Metastatic Liver Carcinoma in the Lung (tissue), 2 donors: ENCODE measurements around a stretch of chrX.

- PRO-cap, 2 experiments: no peak in any of the 2 experiments
Measured at GRCh38 chrX:7593056-7593926, 249.7 kb upstream of the VCX start.

DNA sequence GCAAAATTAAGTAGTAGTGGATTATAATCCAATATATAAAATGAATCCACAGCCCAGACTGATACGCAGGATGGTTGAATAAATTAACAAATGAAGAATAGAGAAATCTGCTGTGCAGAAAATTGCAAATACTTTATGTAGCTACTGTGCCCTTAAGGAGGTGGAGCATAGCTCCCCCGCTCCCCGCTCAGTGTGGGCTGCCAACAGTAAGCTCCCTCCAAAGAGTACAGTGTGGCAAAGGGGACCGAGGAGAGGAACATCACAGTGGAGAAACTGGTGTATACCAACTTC lies 58.0 kb upstream of the CLDN34 start:
- PRO-cap, 2 experiments: no peak in any of the 2 experiments

DNA sequence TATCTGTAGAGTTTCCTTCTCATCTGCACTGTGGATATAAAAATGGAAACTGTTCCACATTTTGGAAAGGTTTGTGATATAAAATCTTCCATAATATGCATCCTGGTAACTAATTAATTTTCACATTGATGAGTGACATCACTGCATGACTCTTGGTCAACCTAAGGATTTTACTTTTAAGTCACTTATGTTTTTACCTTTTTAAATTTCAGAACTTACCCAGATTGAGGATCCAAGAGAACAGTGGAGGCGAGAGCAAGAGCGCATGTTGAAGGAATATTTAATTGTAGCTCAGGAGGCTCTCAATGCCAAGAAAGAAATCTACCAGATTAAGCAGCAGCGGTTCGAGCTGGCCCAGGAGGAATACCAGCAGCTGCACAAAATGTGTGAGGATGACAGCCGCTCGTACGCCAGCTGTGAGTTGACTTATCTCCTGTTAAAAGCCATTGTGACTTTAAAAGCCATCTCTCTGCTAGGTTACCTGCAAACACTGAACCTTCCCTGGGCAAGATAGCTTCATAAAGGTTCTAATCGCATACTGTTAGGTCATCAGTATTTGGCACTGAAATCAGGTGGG lies 89.6 kb upstream of the CLCN4 start:
- PRO-cap, 2 experiments: no peak in any of the 2 experiments

DNA sequence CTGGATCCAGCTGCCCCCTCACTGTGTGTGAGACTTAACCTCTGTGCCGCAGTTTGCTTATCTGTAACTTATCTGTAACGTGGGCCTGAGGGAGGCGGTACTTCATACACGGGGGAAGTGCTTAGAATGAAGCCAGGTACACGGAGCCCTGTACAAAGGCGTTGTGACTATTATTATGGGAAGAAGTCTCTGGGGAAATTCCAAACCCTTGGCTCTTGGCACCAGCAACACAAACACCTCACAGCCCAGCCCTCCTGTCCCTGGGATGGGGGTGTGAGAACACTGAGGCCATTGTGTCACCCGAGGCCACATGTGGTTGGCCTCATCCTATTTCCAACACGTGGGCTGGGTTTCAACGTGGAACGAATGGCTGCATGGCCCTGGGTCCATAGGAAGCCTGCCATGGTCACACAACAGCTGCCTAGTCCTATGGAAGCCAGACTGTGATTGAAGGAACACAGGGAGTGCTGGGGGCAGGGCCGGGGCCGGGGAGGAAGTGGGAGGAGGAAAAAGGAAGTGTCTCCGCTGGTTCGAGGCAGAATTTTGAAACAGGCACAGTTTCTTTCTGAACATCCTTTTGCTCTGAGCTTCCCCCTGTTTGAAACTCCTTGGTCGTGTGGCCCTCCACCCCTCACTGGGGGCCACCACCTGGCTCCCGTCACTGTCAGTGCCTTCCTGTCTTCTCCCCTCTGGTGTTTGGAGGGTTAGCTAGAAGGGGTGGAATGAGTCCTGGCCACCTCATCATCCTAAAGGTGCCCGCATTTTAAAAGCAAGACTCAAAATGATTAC lies 10.0 kb downstream of the CLCN4 start:
- PRO-cap, 2 experiments: no peak in any of the 2 experiments

DNA sequence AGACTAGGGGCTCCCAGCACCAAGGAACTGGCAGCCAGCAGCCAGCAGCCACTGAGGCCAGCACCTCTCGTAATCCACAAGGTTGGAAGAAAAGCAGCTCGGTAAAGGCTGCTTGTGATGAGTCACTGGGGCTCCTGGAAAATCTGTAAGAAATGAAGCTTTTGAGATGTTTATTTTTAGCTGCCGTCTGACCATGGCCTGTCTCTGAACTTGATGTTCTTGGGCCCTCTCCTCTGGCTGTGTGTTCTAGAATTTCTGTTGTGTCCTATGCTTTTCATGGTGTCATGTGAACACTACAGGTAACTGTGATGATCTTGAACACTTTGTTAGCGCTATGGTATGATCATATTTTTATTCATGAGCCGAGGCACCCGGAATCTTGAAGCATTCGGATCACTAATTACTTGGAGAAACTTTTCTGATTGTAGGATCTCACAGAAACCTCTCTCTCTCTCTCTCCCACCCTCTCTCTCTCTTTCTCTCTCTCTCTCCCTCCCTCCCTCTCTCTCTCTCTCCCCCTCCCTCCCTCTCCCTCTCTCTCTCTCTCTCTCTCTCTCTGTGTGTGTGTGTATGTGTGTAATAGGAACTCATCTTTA lies 18.7 kb downstream of the CLCN4 start:
- PRO-cap, 2 experiments: no peak in any of the 2 experiments

DNA sequence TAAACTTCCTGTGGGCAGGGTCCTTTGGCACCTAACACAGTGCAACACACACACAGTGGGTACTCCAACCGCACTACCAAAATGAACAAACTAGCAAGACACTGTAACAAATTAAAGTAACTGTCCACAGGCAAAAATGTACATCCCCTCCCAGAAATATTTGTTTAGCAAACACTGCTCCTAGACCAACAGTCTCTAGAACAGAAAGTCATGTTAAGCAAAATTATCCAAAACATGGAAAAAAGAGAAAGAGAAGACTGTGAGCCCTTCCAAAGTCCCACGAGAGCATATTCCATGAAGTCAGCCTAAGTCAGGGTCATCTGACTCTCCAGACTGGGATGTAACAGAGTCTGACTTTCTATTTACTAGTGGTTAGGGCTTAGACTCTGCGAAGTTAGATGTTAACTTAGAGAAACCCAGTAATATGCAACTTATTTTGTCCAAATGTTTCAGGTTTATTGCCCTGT lies 102.4 kb downstream of the MID1 start:
- PRO-cap, 2 experiments: no peak in any of the 2 experiments

DNA sequence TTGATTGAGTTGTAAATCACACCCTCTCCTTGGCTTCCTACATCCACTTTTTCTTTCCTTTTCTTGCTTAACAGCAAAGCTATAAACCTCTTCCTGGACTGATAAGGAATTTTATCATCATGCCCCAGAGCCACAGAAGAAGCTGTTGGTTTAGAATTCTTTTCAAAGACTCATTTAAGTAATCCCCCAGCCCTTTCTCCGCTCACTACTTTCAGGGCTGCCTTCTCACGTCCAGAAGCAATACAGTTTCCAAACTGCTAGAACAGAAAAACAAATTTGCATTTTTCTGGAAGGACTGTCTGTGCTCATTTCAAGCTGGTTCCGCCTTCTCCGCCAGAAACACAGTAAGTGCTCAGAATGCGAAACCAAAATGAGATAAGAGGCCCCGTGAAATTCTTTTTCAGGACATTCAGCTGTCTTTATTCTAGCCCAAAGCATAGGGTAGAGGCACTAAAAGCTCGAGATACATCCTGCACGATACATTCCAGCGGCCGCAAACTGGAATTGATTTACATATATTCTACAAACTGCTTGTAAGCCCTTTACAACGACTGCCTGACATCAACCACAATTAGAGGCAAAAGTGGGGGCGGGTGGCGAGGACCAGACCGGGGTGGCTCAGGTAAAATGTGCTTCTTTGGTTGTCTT lies 764 bp downstream of the MID1 start:
- PRO-cap, 2 experiments: no peak in any of the 2 experiments

GRCh38 chrX:10677318-10677827 lies 57.0 kb upstream of the MID1 start:
- PRO-cap, 2 experiments: no peak in any of the 2 experiments

DNA sequence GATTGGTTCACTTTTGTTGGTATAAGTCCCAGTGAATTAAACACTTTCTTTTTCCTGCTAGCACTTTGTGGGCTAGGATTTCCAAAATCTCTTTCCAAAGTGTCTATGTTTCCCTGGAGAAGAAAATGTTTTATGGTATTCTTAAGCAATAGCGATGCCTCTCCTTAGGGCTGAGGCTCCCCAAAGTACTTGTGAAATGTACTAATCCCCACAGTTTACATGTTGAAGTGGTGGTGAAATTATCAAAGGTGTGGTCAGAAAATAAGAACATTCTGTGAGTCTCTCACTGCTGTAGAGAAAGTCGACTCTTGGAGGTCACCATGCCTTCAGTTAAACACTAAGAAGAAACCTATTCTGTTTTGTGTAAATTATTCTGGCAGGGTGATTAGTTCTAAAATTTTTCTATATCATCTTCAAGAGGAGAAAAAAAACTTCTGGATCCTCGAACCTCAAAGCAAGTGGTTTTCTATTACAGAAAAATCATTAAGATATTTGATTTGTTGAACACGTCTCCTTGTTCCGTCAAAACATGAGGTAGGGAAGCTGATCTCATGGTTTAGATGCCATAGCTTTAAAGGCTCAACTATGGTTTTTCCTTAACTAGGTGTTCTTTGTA lies 51.4 kb upstream of the AMELX start:
- PRO-cap, 2 experiments: no peak in any of the 2 experiments

DNA sequence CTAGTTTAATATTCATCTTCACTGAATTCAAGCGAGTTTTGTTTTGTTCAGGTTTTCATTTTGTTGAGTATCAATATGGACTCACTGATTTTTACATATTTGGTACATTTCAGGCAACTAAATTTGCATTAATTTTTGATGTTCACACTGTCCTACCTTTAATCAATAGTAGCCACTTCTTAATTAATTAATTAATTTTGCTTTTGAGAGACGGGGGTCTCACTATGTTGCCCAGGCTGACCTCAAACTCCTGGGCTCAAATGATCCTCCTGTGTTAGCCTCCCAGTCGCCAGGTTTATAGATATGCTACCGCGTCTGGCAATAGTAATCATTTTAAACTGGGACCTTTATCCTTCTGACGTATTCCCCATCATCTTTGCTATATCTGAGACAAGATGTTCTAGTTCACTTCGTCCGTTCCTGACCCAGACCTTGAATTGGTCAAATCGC lies 7.4 kb upstream of the PRPS2 start:
- PRO-cap, 2 experiments: no peak in any of the 2 experiments

DNA sequence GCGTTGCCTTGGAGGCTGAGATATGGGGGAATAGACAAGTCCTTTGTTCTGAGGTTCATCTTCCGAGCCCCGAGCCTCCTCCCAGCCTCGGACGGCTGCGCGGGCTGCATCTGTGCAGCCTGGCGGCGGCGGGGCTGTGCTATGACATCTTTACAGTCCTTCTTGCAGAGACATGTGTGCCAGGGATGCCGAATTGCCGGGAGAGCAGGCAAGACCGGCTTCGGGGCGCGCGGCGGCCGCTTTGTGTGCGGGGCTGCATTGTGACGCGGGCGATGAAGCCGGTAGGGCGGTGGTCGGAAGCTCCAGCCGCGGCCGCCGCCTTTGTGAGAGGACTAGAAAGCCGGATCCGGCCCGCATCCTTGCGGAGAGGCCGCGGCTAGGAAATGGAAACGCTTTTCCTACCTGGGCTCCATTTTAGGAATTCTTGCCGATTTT lies 558 bp downstream of the TMSB4X start:
- PRO-cap, 2 experiments: peak in 1 of 2 experiments; most common plus-strand start position 258 of the sequence (in 1)

DNA sequence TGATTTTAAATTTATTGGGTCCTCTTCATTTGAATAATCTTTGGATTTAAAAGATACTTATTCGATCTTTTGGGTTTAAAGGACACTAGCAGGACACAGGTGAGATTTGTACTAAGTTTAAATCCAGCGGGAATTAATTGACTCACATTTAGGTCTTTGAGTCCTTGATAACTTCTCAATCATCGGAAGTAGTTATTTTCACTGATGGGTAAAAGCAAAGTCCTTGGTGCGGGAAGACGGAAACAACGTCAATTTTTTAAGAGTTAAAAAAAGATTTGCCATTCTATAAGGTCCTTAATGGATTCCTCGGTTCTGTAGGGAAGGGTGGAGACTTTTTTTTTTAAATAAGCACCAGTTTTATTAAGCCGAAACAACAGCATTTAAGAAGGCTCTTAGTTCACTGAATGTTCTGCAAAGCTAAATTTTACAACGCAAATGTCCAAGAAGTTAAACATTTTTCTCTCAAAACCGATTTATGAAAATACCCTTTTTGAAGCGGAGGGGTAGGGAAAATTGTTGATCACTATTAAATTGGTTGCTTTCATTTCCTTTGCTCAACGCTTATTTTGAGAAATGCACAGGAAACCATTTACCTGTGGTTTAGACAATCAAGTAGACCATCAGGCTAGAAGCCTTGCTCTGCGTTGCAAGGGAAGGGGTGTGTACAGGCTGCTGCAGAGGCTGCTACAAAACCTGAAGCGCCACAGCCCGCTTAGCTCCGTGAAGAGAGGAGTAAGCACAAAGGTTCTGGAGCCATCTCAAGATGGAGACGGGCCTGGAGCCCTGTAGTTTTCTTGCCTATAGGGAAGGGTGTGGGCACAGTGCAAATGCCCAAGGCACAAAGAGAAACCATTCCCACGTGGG lies 3.1 kb downstream of the TMSB4X start:
- PRO-cap, 2 experiments: no peak in any of the 2 experiments

DNA sequence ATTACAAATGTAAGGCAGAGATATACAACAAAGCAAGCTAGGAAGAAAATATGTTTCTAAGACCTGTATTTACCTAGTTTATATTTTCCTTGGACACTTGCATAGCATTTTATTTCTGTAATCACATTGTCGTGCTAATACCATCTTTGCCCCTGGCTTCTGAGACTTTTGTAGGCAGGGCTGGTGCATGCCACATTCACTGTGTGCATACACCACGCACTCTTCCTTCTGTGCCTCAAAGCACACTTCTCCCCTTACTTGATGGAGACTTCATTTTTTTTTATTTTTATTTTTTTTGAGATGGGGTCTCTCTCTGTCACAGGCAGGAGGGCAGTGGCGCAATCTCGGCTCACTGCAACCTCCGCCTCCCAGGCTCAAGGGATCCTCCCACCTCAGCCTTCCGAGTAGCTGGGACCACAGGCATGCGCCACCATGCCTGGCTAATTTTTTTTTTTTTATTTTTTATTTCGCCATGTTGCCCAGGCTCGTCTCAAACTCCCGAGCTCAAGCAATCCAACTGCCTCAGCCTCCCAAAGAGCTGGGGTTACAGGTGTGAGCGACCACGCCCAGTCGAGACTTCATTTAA lies 5.1 kb downstream of the TMSB4X start:
- PRO-cap, 2 experiments: no peak in any of the 2 experiments

DNA sequence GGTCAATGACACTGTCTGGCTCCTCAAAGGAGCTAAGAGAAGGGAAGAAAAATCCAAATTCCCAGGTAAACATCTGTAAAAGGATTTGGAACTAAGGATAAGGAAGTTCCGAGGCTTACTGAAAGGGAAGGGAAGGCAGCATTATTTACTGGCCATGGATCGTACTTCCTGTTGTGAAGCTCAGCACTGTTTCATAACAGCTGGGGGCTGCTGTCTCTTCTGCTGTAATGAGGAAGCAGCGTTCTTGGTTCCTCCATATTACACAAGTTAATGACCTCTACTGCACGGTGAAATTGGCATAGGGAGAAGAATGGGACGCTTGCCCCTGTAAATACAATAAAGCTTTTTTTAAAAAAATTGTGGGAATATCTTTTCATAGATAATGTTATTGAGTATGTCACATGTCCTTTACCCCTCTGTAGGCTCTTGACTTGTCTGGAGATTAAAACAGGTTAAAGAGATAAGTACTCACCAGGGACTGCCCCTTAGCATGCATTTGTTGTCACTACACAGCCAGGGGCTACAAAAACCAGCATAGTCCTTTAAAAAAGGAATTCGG lies 30.6 kb downstream of the FAM9C start:
- PRO-cap, 2 experiments: peak in 1 of 2 experiments; most common minus-strand start position 229 of the sequence (in 1)

GRCh38 chrX:13089958-13090620 lies 45.7 kb upstream of the FAM9C start:
- PRO-cap, 2 experiments: no peak in any of the 2 experiments

GRCh38 chrX:13249183-13249584 lies 70.7 kb downstream of the ATXN3L start:
- PRO-cap, 2 experiments: no peak in any of the 2 experiments

DNA sequence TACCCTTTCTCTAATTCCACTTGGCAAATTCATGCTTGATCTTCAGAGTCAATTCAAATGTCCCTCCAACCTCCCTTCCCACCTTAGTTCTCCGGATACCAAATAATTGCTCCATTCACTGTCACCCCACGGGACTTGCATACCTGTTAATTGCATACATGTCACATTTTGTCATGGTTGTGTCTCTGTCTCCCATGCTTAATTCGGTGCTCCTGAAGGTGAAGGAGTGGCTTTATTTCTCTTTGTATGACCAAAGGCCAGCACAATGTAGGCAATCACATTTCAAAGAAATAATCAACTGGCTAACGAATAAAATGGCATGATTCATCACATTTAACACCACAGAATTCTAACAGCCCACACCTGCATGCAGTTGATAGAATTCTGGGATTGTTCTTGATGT lies 59.3 kb downstream of the ATXN3L start:
- PRO-cap, 2 experiments: no peak in any of the 2 experiments

DNA sequence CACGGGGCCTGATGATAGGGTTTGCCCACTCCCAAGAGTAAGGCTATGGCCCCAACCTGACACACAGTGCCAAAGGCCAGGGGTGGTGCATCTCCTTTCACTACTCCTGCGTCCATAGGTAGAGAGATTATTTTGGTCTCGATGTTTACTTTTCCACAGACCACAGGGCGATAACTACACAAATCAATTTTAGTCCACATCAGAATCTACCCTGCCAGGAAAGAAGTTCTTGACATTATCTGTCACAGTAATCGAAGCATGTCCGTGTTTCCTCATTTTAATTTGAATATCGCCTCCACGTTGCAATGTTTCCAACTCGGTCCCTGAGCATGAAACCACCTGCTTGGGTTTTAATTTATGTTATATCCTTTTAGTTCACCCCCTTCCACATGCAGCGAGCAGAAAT lies 100.0 kb upstream of the ATXN3L start:
- PRO-cap, 2 experiments: no peak in any of the 2 experiments

GRCh38 chrX:13516863-13517175 lies 52.6 kb upstream of the EGFL6 start:
- PRO-cap, 2 experiments: no peak in any of the 2 experiments

GRCh38 chrX:13717683-13718345 lies 16.6 kb downstream of the TRAPPC2 start:
- PRO-cap, 2 experiments: no peak in any of the 2 experiments